Hair follicular keratinocyte (primary cell): ENCODE measurements around the gene SLC38A10.

DNA sequence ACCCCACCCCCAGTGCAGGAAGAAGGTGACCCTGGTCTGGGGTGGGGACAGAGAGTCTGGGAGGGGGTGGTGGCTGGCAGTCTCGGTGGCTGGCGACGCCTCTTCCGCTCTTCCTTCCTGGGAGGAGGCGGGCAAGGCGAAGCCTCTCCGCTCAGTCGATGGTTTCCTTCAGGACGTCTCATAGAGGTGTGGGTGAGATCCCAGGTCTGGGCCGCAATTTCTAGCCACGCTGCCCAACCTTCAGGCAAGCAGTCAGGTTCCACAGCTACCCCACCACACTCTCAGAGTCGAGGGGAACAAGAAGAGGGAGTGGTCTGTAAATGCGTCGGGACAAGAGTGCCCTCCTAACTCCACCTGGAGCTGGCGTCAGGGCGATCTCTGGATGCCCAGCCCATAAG is 2.8 kb upstream of the BAIAP2 start:
- RAMPAGE, long total RNA = no peak

DNA sequence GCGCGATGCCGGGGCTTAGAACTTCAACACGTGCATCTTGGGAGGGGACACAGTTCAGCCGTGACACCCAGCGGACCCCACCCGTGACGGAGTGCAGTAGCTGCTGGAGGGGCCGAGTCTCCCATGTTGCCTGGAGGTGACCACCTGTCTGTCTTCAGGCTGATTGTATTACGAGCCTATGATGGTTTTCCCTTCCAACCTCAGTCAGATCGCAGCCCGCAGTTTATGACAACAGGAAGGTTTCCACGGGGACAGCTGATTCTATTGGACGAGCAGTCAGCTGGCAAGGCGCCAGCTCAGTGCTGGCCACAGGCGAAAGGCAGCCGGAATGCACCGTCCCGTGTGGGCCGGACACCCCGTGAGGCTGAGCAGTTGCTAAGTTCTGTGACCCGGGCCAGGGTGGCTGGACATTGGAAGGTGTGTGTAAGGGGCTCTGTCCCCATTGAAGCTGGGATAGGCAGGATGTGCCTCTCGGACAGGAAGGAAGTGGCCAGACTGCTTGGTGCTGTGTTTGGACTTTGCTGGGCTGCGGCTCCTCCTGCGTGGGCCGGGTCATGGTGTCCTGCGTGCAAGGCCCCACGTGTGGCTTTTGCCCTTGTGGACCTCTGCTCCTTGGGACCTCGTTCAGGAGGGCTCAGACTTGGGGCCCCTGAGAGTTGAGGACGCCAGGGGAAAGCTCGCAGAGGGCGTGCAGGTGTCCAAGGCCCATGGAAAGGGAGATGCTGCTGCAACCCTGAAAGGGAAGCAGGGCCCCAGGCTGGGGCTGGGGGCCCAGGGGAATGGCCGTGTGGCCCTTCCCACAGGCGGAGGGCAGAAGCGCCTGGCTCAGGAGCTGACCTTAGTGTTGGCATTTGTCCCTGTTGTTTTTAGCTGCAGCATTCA is 9.8 kb downstream of the BAIAP2 start:
- RAMPAGE, long total RNA = no peak

DNA sequence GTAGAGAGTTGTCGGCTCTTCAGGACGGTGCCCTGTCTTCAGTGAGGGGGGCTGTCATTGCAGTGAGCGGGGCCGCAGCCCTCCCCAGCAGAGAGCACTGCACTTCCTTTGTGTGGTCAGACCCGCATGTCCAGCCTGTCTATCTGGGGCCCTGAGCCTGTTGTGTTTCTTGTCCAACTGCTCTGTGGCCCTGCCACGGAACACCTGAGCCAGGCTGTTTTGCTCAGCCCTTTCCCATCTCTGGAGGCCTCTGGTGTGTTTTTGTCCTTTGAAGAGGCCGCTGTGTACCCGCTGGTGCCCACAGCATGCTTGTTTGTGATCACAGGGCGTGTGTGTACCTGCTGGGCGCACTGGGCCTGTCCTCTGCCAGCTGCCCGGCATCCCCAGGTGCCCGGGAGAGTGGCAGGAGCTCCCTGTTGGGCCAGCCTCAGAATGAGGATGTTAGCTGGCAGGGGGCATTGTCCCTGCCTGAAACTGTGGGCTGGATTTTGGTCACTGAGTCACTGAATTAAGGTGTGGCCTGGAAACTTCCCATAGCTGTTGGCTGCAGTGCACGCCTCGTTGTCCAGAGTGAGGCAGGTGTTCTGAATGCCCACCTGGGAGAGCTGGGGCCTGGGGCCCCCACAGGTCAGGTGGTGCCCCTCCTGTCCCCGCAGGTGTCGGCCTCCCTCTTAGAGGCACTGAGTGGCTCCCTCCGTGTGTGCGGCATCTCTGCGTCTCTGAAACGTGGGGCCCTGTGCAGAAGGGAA is 31.1 kb downstream of the BAIAP2 start:
- RAMPAGE, long total RNA = no peak

DNA sequence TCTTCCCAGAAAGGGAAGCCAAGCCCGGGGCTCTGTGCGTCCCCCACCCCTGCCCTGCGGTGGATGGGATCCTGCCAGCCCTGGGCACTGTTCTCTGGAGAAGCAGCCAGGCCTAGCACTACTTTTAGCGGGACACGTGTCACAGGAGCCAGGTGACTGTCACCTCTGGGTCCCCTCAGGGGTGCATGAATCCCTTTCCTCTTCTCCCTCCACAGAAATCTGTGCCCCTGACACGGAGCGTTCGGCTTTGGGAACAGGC is 47.4 kb downstream of the BAIAP2 start:
- RAMPAGE, long total RNA = no peak

GRCh38 chr17:81132630-81133188 is 32.6 kb upstream of the PVALEF start:
- RAMPAGE, long total RNA = no peak

GRCh38 chr17:81142870-81143353 is 22.4 kb upstream of the PVALEF start:
- RAMPAGE, long total RNA = no peak

DNA sequence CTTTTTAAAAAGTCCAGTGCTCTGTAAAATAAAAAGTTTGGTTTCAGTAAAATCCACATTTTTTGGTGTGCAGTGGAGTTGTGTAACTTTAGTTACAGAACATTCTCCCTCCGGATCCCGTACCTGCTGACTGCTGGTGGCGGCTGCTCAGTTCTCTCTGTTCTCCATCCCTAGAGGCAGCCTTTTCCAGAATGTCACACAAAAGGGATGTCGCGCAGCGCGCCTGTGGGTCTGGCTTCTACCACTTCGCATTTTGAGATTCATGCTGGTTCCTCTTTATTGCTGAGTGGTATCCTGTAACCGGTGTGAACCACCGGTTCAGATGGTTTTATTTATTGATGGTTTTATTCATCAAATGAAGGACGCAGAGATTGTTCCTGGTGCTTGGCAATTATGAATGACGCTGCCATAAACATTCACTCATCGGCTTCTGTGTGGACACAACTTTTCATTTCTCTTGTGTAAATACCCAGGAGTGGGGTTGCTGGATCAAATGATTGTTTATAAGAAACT is 1.0 kb upstream of the CEP131 start:
- RAMPAGE, long total RNA = no peak

DNA sequence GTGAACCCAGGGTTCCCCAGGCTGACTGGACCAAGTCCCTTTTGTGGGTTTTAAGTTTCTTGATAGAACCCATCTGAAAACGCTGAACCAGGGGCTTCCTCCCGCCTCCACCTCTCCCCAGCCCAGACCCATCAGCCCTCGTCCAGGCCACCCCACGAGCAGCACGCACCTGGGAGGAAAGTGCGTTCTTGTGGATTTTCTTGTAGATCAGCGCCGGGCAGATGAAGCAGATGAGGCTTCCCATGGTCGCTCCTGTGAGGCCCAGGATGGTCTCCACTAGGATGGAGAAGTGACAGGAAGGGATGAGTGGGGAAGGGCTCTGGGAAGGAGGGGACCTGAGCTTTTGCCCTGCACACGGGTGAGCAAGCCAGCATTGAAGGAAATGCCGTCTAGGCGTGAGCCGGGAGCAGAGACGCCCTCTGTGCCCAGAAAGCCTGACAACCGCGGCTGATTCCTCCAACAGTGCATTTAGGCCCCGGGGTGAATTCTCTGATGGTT is 24.3 kb downstream of the SLC38A10 start:
- RAMPAGE, long total RNA = no peak

- RAMPAGE, long total RNA = no peak
Measured at GRCh38 chr17:81272475-81273195, 22.5 kb downstream of the SLC38A10 start.

- RAMPAGE, long total RNA = no peak
Measured at GRCh38 chr17:81277180-81277867, 17.8 kb downstream of the SLC38A10 start.

DNA sequence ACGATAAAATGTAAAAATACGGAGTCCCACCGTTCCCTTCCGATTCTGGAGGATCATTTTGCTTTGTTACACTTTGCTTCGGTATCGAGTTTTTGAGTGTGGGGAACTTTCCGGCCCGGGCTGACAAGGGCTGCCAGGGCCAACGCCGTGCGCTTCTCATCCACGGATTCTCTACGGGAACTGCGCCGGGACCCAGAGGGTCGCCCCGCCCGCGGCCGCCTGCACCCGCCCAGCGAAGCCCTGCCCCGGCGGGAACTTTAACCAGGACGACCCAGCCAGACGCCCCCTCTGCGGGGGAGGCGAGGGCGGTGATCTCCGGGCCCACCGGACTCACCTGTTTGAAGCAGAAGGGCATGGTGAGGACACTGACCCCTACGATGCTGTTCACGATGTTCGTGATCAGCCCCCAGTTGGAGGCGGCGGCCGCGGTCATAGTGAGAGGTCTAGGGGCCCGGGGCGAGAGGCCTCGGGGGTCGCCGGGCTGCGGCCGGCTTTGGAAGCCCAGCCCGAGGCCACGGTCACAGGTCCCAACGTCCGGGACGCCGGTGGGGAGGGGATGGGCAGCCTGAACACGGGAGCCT is 528 bp downstream of the SLC38A10 start:
- RAMPAGE, long total RNA = no peak

- RAMPAGE, long total RNA = no peak
Measured at GRCh38 chr17:81295070-81295908, at the start of gene SLC38A10. TSS of gene SLC38A10 (minus strand) at chr17:81295307.

- RAMPAGE, long total RNA = no peak
Measured at GRCh38 chr17:81354850-81355332, 40.4 kb upstream of the BAHCC1 start.

GRCh38 chr17:81370305-81370724 is 24.9 kb upstream of the BAHCC1 start:
- RAMPAGE, long total RNA = no peak

GRCh38 chr17:81393675-81394599 is 1.3 kb upstream of the BAHCC1 start:
- RAMPAGE, long total RNA = no peak

DNA sequence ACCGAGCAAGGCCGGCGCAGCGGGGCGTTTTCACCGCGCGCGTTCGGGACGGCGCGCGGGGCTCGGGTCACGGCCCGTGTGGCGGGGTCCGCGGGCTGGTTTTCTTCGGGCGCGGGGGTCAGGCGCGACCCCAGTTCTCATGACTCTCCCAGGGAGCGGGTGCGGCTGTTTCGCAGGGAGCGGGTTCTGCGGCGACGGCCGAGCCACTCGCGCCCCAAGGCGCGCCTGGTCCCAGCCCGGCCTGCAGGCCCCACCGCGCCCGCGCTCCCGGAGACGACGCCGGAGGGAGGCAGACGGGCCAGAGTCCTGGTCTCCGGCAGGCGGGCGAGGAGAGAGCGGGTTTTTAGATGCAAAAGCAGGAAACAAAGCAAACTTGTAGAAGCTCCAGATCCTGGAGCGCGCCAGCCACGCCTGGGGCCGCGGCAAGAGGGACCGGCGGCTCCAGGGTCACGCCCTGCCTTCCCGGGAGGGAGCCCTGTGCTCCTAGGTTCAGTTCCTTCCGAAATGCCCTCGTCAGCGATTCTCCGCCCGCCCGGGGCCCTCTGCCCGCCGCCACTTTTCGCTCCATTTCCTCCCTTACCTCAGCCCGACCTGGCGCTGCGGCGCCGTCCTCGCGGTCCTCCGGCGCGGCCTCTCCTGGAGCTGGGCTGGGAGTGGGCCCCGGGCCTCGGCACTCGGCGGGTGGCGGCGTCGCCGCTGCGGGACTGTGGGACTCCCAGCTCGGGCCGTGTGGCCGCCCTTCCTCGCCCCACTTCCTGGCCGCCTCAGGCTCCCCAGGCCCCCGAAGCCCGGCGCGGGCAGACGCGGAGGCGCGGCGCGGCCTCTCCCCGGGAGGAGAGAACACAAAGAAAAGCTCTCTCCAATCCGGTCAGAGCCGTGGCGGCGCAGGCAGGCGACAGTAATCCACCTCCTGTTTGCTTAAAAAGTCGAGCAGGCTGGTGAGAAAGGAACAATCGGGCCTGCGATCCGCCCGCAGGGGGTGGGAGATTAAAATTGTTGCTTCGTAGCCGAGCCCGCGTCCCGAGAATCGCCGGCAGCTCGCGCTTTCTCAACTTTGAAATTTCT is 1.4 kb downstream of the BAHCC1 start:
- RAMPAGE, long total RNA = no peak

- RAMPAGE, long total RNA = no peak
Measured at GRCh38 chr17:81417295-81418269, 22.3 kb downstream of the BAHCC1 start.

GRCh38 chr17:81456726-81457643 is 55.6 kb downstream of the ACTG1 start:
- RAMPAGE, long total RNA = no peak

GRCh38 chr17:81458126-81458745 is 54.4 kb downstream of the ACTG1 start:
- RAMPAGE, long total RNA = no peak

DNA sequence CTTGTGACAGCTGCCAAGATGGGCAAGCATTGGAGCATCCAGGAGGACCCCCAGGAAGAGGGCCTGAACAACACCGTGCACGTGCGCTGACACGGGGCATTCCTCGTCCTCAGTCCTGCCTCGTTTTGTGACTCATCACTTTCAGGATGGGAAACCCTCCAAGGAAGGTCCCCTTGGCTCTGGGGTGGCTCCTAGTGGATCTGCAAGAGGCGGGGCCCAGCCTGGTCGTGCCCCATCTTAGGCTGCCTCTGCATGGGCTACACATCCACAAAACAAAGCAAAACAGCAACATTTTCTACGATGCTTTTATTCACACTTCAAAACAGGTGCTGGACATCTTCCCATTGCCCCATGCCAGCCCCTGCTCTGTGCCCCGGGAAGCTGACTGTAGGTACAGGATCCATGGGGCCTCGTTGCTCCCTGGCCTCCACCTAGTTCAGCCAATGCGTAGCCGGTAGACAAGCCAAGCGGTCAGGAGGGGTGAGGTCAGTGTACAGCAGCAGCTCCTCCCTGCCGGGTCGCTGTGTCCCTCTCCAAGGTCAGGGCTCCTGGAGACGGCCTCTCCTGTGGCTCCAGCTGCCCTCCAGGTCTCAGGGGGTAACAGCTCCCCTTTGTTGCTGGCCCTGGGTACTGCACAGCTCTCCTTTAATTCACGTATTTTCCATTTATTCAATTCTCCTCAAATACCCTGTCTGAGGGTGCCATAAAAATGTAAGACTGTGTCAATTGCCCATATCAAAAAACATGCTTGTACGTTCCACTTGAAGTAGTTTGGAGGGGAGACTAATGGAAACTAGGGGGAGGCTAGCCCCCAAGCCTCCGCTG is 32.2 kb downstream of the ACTG1 start:
- RAMPAGE, long total RNA = no peak